ENCODE measurements around the gene ING2.

GRCh38 chr4:181728706-181729004 is 514.5 kb upstream of the TENM3 start:
- PRO-cap, result no peak

GRCh38 chr4:182179047-182179506 is 64.1 kb upstream of the TENM3 start:
- PRO-cap, result no peak

GRCh38 chr4:182387443-182387642 is 144.1 kb downstream of the TENM3 start:
- PRO-cap, result no peak

DNA sequence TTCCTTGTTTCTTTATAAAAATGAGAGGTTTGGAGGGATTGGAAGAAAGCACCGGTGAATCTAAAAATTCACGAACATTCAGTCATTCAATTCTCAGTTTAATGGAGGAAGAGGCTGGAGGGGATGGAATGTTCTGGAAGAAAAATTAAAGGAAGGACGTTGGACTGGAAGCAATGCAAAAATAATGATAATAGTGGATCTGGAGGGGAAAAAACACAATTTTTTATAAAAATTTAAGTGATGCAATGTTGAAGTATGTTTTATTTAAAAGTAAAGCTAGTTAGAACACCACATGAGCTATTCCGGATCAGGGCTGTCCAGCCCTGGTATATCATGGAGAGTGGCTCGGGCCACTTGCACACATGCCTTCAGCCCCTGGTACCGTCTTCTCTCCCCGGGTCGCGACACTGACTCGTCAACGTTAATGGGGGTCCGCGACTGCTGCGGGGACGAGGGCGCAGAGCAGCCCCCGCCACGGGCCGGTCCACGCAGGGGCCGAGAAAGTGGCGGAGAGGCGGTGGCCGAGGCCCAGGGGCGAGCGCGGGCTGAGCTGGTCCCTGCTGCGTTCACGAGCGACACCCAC is 204.6 kb downstream of the TENM3 start:
- PRO-cap, result no peak

DNA sequence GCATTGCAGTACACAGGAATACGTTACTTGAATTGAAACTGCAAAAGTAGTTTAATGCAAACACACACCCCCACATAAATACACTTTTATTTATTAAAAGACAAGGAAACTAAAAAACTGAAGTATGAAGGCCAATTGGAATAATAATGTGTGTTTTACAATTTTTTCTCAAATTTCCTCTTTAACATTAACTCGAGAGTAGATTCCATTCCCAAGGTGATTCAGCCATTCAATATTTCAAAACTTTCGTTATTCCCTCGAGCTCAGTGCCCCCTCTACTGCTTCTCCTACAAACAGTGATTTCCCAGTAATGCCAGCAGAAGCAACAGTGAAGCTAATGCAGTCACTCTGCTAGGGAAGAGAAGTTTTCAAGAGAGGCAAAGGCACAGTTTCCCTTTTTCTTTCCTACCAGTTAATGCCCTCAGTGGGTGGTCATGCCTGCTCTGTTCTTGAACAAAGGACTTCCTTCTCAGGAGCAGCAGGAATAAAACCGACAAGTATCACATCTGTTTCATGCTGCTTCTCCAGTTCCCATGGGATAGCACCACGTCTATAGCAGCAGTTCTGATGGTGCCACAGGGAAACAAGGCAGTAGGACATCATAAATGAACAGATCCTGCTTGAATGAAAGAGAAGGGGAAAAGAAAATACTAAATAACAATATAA is 317.1 kb downstream of the TENM3 start:
- PRO-cap, result no peak

DNA sequence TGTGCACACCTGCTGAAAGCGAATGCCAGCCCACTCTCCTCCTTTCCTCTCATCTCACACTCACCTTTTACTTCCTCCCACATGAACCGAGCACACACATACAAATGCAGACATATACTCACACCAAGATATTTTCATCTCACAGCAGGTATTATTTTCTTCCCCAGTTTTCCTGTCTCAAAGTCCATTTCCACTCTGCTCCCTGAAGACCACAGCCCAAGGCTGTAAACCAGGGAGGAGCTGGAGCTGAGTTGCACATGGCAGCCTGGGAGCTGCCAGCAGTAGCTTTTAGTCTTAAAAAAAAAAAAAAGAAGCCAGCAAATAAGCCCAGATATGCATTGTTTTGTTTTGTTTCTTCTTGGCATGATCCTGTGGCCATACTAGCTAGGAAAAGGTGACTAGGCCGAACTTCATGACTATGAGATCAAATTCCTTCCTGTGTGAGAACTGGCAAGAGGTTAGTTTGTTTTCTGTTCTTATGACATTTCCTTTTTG is 323.5 kb downstream of the DCTD start:
- PRO-cap, result no peak

GRCh38 chr4:182960047-182960551 is 42.9 kb upstream of the DCTD start:
- PRO-cap, result no peak

- PRO-cap, result no peak
These were observed 58.5 kb upstream of the DCTD start for GRCh38 chr4:182975556-182976266.

- PRO-cap, result no peak
These were observed 85.4 kb upstream of the WWC2 start for GRCh38 chr4:183013625-183014155.

DNA sequence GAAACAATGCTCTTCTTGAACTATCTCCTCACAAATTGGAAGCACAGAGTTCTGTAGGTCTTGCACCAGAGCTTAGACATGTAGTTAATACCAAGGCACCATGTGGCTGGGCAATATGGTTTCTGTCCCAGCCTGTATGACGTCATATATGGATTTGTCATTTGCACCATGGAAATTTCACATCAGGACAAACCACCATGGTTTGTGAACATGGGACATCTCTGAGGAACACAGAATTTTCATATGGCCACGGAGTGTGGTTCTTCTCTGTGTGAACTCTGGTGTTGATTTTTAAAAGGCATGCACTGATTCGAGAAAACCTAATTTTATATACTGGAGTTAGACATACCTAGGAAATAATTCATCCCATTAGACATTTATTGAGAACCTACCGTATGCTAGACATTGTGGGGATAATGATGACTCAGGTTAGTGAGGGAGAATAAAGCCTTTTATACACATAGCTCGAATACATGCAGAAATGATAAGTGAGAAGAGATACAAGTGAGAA is 67.9 kb downstream of the WWC2 start:
- PRO-cap, result no peak

GRCh38 chr4:183409950-183410412 is 34.5 kb upstream of the CDKN2AIP start:
- PRO-cap, result no peak

- PRO-cap, result no peak
These were observed 31.6 kb upstream of the CDKN2AIP start for GRCh38 chr4:183412774-183413320.

- PRO-cap, result no peak
These were observed 716 bp upstream of the CDKN2AIP start for GRCh38 chr4:183443595-183444244.

DNA sequence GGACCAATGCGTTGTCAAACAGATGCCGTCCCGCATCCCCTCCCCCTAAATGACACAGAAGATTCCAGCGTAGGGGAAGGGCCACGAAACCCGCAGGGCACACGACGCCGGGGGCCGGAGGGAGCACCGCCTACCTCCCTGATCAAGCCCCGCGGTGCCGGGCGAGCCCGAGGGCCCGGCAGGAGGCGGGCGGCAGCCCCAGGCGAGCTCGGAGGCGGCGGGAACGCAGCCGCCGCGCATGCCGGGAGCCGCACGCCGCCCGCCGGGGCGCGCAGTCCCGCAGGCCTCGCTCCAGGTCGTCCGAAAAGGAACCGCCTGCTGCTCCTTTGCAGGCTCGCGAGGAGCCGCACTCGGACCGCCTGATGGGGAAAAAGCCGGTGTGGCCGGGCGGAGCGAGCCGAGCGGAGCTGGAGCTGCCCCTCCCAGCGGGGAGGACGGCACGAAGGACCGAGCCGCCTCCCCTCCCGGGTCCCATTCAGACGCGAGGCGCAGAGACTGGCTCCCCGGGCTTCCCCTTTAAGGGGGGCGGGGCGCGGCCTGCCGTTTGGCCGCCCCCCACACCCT is 734 bp upstream of the ING2 start:
- PRO-cap, result bidirectional peak, plus-strand start at position 100 of the sequence, minus-strand start at position 51 of the sequence; bidirectional peak, plus-strand start outside the sequence, minus-strand start at position 483 of the sequence

DNA sequence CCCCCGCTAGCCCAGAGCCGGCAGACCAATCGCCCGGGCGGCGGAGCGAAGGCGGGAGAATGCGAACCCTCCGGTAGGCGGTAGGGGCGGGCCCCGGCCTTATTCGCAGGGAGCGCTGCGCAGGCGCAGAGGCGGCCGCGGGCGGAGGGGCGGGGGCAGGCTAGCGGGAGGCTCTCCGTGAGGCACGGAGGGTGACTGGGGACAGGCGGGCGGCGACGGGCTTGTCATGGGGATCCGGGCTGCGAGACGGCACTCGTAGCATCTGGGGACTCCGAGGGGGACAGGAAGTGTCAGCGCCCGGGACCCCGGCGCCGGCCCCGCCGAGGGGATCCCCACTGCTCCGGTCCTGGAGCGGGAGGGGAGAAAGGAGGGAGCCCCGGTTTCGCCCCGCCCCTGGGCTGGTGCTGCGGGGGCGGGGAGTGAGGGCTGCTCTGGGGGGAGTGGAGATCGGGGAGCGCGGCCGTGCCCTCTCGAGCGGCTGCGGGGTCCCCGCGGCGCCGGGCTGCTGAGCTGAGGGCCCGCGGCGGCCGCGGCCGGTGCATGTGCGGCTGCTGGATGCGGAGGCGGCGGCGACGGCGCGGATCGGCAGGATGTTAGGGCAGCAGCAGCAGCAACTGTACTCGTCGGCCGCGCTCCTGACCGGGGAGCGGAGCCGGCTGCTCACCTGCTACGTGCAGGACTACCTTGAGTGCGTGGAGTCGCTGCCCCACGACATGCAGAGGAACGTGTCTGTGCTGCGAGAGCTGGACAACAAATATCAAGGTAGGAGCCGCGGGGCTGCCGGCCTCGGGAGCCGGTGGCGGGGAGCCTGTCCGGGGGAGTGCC is at the start of gene ING2:
ING2 (plus strand) TSS at position 453 of the 825 bp plus-strand sequence.
- PRO-cap, result bidirectional peak, plus-strand start at position 128 of the sequence, minus-strand start outside the sequence; bidirectional peak, plus-strand start at position 434 of the sequence, minus-strand start at position 348 of the sequence

GRCh38 chr4:183610721-183611310 is 48.2 kb downstream of the RWDD4 start:
- PRO-cap, result no peak

GRCh38 chr4:184168366-184169185 is 49.1 kb downstream of the ENPP6 start:
- PRO-cap, result no peak

- PRO-cap, result bidirectional peak, plus-strand start at chr4:184284419, minus-strand start at chr4:184284285
These were observed 66.4 kb upstream of the ENPP6 start for GRCh38 chr4:184284004-184284584.

- PRO-cap, result no peak
These were observed 70.1 kb upstream of the ENPP6 start for GRCh38 chr4:184287507-184288379.

- PRO-cap, result no peak
These were observed 71.1 kb upstream of the ENPP6 start for GRCh38 chr4:184288380-184289559.

All from trachea (tissue), 1 donor.